ENCODE measurements around the genes SPATA45 and PROX1.

GRCh38 chr1:211908955-211909290 is 78.4 kb upstream of the LPGAT1 start:
- PRO-cap: no peak

DNA sequence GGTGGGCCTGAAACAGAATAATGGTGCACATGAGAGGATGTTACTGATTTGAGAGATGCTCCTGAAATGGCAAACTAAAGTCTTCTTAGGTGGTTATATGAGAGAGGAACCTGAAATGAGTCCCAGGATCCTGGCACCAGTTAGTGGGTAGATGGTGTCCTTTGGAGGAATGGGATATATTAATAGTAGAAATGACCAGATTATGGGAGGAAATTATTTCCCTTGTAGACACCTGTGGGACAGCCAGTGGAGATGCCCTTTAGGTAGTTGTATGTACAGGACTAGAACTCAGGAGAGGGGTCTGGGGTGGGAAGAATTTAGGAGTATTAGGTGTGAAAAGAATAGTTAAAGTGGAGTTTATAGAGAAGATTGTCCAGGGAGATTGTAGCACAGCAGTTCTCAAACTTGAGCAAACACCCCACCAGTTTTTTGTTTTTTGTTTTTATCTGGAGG is 77.5 kb downstream of the DTL start:
- PRO-cap: no peak

DNA sequence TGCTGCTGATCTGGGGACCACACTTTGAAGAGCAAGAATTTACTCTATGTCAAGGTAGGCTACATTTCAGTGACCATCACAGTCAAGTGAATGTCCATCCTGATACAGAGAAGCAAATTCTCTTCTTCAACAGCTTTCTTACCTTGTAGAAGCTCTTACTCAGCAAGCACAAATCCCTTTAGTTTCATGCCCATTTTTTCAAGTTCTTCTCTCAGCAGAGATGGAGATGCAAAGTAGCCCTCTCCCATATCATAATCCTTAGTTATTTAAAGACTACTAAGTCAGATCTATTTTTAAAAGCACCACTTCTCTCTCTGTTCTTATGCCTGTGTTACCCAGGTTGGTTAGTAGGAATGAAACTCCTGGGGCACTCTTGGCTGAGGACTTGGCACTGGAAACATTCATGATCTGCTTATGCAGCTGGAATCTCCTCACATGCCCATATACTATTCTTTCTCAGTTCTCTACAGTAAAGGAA is 52.0 kb upstream of the PPP2R5A start:
- PRO-cap: no peak

DNA sequence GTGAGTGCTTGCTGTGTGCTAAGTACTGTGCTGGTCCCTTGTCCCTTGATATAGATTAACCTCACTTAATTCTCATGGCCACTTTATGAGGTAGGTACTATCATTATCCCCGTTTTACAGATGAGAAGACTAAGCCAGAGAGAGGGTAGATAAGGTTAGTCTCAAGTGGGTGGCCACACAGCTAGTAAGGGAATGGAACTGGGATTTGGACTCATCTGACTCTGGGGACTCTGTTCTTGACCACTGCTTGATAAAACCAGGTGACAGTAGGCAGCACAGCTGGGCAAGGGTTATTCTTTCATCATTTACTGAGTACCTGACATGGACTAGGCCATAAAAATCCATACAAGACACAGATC is 37.3 kb upstream of the PPP2R5A start:
- PRO-cap: no peak

DNA sequence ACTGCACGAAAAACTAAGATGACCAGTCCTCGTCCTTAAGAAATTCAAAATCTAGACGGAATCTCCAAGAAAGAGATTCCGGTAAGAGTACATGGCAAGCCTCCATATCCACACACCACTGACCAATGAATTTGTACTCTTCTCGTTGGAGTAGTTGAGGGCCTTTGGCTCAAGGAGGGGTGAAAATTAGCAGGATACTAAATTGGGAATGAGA is 961 bp upstream of the PPP2R5A start:
- PRO-cap: no peak

DNA sequence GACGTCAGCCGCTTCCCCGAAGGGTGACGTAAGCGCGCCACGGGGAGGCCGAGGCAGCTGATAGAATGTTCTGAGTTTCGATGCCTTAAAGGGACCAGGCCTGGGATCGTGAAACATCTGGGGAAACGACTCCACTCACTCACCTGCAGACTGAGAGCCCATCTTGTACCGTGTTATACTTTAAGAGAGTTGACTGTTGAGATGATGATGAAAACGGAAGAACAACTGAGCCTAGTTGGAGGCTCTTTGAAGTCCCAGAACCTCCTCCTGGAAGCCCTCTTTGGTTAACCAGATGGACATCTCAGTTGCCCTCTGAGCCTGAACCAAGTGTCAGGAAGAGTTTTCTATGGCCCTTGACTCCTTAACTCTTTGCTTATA is 49.5 kb upstream of the ATF3 start:
- PRO-cap: bidirectional peak, plus-strand start at position 88 of the sequence, minus-strand start outside the sequence

DNA sequence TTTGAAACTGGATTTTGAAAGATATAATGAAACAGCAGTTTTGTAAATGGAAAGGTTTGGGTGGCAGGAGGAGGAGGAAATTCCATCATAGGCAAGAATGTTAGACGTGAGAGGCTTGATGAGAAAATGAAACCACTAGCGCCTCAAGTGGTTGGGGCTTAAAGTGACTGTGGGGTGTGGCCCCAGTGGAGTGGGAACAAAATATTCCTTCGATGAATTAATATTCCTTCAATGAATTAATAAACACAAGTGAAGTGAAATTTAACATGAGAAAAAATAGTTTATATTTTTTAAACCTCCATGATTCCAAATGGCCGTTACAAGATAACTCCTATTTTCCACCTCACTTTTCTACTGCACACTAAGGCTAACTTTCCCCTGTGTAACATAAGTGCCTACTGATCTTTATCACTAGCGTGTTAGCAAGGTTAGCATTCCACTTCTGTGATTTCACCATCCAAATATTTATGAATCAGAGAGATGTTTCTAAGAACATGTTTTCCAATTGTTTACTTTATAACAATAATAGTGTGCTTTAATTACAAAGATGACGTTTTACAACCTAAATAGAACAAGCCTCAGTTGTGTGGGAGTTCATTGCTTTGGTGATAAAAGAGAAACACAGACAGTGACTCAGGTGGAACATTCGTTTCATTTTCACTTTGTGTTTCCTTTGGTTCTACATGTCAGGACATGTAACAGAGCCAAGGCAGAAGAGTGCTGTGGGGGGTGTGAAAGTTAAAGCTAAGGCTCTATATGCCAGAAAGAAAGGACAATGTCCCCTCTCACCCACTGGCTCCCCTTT is 12.5 kb upstream of the ATF3 start:
- PRO-cap: bidirectional peak, plus-strand start at position 701 of the sequence, minus-strand start at position 610 of the sequence

- PRO-cap: no peak
These were observed 2.5 kb upstream of the GARIN4 start for GRCh38 chr1:212621615-212622382.

DNA sequence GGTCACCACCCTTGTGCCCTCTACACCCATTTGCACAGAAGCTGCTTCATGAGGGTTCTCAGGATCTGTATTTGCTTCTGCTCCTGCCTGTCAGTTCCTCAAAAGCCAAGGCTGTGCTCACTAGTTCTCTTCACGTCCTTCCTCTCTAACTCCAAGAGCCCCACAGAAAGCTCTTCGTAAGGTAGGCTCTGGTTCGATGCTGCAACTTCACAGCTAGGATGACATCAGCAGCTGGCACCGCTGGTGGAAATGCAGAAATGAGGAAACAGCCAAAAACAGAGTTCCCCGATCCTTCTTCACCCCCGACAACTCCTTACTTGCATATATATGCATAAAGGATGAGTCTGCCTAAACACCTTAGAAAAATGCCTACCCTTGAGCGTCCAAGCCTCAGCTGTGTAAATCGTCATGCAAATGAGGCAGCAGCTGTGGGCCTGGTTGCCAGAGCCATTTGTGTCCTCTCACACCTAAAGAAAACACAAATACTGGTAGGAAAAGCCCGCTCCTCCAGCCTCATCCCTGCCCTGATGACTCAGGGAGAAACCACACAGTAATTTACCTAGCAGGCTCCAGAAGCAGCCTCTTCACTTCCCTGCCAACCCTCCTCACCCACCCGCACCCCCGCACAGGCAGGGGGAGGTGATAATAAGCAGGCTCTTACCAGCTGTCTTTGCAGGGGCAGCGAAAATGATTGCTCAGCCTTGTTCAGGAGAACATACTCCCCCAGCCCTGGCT is 28.2 kb downstream of the BATF3 start:
- PRO-cap: no peak

GRCh38 chr1:212741610-212742242 is 42.1 kb upstream of the BATF3 start:
- PRO-cap: no peak

GRCh38 chr1:212798620-212799461 is 7.1 kb downstream of the TATDN3 start:
- PRO-cap: no peak

DNA sequence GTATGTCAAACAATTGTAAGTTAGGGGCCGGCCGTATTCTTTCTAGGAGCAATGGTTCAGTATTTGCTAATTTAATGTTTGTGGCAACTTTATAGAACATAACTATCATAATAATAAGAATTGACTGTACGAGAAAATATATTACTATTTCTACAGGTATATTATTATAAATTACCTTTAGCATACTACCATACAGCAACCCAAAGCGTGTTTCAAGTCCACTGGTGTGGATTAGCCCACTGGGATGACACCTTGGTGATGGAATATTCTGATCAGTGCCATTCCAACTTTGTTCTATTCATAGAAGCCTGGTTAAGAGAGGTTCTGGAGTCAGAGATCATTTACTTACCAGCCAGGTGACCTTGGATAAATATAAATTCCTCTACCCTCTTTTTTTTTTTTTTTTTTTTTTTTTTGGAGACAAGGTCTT is at the start of gene SPATA45:
Gene SPATA45 (minus strand): TSS at position 245 of the 430 bp plus-strand sequence.
- PRO-cap: no peak

GRCh38 chr1:212909799-212910293 is 40.5 kb upstream of the VASH2 start:
- PRO-cap: no peak

DNA sequence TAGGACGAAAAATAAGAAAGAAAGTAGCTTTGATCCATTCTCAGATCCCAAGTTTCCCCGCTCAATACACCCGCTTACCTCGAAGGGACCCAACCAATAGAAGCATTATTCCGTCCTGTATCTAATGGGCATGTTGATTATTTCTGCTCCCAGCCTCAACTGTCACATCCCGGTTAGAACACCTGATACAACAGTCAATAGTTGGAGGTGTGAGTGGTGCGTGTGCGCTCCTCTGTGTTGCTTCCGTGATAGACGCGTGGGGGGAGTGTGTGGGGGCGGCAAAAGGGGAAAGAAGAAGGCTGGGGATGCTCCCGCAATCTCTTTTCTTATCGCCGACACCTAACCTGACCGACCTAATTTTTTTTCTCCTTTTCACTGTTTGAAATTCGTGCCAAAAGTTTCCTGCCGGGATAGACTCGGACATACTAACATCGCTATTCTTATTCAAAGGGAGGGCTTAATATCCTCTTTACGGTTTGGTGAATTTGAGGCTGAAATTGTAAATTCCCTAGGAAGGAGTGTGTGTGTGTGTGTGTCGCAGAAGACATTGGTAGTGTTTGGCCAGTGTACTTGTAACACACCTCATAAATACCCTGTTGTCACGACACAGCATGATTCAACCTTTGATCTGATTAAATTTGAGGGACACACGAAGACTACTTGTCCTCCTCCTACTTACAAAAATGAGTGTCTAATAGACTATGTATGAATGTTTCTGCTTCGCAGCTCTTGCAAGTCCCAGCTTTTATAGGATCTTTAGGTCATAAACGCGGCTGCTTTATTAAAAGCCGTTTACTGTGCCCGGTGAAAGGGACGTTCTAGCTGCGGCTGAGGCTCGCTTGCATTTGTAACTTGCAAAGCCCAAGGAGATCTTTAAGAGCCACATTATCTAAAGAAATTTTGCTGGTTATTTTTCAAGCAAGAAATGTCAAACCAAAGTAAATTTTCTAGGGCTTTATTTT is 1.5 kb upstream of the PROX1 start:
- PRO-cap: no peak

GRCh38 chr1:213987913-213988585 is at the start of gene PROX1:
TSS of gene PROX1 (plus strand) at chr1:213987973.
- PRO-cap: bidirectional peak, plus-strand start at chr1:213987954, minus-strand start at chr1:213987872; bidirectional peak, plus-strand start at chr1:213988262, minus-strand start at chr1:213988162; bidirectional peak, plus-strand start at chr1:213988434, minus-strand start at chr1:213988318; bidirectional peak, plus-strand start at chr1:213988664, minus-strand start at chr1:213988476

DNA sequence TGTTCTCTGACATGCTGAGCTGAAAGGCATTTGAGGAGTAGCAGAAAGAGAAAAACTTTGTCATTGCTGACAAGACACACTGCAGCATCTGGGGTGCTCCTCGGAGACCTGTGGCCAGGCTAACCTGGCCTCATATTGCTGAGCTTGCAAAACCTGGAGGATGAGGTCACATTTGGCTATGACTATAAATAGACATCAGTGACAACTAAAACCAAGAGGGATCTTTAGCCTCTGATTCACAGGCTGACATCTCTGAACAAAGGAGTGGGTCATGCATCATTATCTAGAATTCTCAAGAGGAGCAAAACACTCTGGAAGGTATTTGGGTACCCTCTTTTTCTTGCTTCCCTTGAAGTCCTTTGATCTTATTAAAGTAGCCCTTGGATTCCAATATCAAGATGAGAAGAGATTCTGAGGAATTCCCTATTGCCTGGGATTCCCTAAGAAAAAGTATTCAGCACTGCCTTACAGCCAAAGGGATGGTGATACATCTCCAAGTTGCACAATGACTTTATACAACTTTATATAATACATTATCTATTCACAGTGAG is 83.8 kb downstream of the PROX1 start:
- PRO-cap: no peak

- PRO-cap: no peak
These were observed 50.9 kb downstream of the SMYD2 start for GRCh38 chr1:214331916-214332299.

- PRO-cap: no peak
These were observed 56.6 kb downstream of the SMYD2 start for GRCh38 chr1:214337356-214338191.

DNA sequence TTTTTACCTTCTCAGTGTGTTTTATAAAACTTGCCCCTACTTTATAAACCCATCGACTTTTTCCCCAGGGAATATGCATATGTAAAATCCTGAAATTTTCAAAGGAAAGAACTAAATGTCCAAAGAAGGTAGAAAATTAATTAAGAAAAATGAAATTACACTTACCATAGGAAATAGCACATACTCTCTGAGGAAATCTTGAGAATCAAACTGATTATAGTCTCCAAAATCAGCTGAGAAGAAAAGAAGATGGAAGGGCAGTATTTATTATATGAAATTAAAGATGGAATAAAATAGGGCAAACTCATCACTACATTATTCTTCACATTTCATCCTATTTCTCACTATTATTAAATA is 130.5 kb downstream of the SMYD2 start:
- PRO-cap: no peak

- PRO-cap: no peak
These were observed 113.3 kb downstream of the PTPN14 start for GRCh38 chr1:214437934-214438623.